Breast epithelium (tissue), 2 donors: ENCODE results near the genes SDHC, HSPA6, ATF6 and SH2D1B.

- PRO-cap = no peak
- RAMPAGE, long total RNA, 2 experiments = no peak in any of the 2 experiments
Observed at GRCh38 chr1:160836933-160838088, 25.4 kb downstream of the CD244 start.

DNA sequence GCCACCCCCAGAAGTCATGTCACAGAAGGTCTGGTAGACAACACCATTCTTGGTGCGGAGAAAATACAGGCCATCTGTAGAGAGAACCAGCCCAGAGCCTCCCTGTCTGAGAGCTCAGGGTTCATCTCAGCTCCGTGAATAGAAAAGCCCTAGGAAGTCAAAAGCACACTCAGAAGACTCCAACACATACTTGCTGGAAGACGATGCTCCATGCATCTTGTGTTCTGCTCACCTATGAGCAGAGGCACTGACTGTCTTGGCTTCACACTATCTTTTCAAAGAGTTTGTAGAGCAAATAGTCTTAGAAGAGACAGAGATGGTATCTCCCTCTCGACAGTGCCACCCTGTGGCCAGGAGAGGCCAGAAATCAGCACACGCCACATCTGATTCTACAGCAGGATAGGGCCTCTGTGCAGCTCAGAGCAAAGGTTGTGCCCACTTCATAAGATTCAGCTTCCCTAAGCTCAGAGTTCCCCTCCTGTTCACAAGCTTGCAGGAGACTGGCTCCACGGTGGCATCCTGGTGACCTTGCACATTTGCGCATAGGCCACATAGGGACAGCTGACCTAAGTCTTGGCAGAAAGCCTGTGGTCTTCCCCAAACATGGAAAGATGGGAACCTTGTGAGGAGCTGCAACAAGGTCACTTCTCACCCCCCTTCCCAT, 3.3 kb downstream of the ITLN2 start:
- PRO-cap = no peak
- RAMPAGE, long total RNA, 2 experiments = no peak in any of the 2 experiments

GRCh38 chr1:161011922-161012516, 8.9 kb downstream of the F11R start:
- PRO-cap = no peak
- RAMPAGE, long total RNA, 2 experiments = no peak in any of the 2 experiments

DNA sequence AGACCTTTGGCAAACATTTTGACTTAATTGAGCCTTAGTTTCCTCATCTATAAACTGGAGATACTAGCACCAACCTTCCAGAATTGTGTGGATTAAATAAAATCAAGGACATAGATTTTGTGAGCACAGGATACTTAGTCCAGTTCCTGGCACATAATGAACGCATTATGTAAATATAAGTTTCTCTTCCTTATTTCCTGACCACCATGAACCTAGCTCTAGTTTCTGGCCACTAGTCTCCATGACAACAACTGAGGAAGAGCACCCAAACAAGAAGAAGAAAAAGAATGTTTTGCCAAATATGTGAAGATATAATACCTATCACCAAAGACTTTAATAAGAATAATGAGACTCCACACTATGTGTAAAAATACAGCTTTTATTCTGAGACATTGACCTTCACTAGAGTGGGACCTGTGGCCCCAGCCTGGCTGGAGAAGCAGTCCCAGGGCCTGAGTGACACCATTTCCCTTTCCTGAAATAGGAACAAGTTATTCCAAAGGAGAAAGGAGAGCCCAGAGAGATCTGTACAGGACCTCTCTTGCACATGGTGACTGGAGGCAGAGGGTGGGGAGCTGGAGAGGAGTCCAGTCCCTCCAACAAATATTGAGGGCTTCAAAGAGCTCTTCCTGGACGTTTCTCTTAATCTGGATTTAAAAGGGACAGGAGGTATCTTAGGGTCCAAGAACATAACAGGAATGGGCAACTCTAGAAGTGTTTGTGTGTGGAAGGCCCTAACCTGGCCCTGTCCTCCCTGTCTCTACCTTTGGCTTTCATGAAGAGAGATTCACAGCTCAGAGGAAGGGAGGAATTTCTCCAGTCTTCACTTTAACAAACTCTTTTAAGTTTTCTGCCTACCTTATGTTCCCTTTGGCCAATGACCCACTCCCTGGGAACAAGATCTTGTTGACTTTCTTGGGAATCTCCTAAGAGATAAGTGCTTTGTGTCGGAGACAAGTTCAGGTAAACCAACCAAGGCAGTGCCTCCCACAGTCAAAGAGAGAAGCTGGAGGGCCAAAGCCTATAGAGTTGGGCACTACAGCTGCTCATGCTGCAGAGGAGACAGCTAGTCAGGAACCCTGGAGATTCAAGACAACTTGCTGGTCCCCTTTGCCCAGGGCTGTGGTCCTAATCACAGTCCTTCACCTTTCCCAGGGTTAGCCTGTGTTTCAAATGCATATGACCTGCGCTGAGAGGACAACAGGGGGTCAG, 1.2 kb upstream of the USF1 start:
- PRO-cap = no peak
- RAMPAGE, long total RNA, 2 experiments = no peak in any of the 2 experiments

DNA sequence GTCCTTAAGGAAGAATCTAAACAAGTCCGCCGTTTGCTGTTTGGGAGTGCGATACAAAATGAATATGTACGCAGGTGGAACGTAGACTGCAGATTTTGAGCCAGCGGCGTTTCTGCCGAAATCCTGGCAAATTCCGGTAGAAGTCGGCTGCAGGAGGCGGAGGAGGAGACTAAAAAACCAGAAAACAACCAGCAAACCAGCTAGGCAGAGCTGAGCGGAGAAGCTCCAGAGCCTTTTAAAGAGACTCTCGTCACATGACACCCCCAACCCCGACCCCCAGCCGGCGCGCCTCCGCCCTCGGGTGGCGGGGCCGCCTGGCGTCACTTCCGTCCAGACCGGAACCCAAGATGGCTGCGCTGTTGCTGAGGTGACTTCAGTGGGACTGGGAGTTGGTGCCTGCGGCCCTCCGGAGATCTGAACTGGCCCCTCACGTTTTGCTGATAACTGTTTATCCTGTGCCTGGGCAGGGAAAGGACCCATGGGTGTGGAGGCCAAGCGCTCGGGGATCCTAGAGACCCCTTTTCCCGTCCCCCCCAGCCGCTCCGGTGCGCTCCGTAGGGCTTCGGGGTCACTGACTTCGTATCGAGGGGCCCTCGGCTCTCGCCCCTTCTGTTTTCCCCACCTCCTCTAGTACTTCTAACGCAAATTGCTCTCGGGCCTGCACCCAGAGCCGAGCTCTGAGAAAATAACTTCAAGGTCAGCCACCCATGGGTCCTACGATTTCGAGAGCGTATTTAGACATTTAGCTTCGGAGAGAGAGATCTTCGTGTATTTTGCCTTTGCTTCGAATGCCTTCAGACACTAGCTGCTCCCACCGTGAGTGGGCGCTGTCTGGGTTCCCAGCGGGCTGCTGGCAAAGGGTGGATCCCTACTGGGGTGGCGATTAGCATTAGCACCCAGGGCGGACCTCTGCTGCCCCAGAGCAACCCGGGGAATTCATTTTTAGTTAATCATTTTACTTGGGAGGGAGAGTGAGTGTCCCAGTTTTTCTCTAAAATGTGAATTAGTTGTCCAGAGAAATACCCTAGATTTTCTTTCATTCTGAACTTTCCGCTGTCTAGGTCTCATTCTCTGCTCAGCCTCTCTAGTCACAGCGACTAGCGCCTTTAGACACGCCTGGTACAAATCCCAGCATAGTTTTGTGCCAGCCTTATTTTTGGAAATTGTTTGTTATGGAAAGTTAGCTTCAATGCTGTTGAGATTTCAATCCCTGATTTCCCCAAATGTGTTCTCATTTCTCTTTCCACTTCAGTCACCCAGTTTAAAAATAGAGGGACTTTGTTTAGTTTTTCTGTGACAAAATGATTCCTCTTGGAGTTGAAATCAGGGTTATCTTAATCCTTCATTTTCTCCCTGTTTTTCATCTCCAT, at the start of gene SDHC:
TSS of gene SDHC (plus strand) at position 323 of the 1,370 bp plus-strand sequence.
- PRO-cap = bidirectional peak, plus-strand start at position 333 of the sequence, minus-strand start at position 212 of the sequence
- RAMPAGE, long total RNA, 2 experiments = start-site peak on the plus strand in 2 of 2 experiments, centred at positions 328 to 342 of the sequence, 89 to 204 reads per replicate

DNA sequence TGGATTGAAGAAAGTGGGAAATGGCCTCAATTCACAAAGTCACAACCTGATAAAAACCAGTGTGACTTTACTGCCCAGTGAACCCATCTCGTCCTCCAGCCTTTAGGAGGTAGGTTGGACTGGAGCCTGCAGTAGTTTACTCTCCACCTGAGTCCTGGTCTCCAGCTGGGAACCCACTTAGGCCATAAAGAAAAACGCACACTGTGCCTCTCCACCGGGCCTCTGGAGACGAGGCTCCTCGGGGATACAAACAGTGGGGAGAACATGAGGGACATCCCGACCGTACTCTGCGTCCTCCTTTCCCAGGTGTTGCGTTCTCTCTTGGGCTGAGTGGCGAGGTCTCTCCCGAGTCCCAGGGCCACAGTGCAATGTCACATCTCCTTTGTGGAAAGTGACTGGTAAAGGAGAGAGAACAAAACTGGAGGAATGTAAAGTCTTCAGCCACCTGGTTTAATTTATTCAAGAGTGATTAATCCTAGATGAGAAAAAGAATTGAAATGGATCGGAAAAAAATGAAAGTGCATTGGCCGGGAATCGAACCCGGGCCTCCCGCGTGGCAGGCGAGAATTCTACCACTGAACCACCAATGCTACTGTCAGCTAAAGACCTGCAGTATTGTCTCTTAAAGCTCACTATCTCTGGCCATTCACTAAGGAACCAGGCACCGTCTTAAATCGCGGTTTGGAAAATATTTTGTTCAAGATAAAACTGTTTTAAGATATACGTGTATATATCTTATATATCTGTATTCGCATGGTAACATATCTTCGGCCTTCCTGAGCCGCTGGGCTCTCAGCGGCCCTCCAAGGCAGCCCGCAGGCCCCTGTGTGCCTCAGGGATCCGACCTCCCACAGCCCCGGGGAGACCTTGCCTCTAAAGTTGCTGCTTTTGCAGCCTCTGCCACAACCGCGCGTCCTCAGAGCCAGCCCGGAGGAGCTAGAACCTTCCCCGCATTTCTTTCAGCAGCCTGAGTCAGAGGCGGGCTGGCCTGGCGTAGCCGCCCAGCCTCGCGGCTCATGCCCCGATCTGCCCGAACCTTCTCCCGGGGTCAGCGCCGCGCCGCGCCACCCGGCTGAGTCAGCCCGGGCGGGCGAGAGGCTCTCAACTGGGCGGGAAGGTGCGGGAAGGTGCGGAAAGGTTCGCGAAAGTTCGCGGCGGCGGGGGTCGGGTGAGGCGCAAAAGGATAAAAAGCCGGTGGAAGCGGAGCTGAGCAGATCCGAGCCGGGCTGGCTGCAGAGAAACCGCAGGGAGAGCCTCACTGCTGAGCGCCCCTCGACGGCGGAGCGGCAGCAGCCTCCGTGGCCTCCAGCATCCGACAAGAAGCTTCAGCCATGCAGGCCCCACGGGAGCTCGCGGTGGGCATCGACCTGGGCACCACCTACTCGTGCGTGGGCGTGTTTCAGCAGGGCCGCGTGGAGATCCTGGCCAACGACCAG, at the start of gene HSPA6:
TSS of gene HSPA6 (plus strand) at position 1,213 of the 1,436 bp plus-strand sequence.
- PRO-cap = bidirectional peak, plus-strand start at position 1,213 of the sequence, minus-strand start at position 1,074 of the sequence
- RAMPAGE, long total RNA, 2 experiments = no peak in any of the 2 experiments

- PRO-cap = no peak
- RAMPAGE, long total RNA, 2 experiments = no peak in any of the 2 experiments
Observed at GRCh38 chr1:161532620-161533488, 8.5 kb downstream of the HSPA6 start.

- PRO-cap = bidirectional peak, plus-strand start at chr1:161766356, minus-strand start at chr1:161766127
- RAMPAGE, long total RNA, 2 experiments = no peak in any of the 2 experiments
Observed at GRCh38 chr1:161765907-161767072, at the start of gene ATF6. Gene ATF6 (plus strand): TSS chr1:161766320.

DNA sequence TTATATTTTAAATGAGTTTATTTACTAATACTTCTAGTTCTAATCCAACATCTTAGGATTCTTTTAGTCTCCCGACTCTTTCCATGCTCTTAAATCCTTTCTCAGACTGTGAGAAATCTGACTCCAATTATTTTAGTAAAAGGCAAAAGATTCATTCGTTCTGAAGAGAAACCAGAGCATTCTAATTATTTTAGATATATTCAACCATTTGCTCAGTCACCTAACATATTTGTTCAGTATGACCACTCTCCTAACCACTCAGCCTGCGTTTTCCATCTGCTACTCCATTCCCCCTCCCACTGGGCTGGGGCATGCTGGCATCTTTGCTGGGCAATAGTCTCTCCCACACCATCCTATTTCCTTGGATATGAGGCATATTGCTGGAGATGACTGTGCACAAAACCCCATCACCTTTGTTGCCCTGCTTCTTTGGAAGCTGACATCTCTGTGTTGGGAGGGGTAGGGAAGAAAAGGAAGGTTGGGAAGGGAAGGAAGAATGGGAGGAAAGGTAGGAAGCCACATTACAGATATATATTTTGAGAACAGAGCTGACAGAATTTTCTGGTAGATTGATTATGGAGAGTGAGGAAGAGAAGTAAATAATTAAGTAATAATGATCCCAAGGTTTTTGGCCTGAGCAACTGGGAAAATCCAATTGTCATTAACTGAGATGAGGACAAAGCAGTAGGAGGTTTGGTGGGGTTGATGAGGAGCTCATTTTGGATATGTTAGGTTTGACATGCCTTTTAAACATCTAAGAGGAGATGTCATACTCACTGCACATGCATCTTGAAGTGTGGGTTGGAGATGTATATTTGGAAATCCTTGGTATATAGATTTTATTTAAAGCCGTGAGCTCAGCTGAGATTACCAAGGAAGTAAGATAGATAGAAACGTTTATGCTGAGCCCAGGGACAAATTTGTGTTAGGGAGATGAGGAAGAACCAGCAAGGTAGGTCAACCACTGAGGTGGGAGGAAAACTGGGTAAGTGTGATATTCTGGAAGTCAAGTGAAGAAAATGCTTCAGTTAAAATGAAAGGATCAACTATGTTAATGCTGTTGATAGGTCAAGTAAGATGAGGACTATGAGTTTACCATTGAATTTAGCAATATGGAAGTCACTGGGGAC, 10.2 kb downstream of the ATF6 start:
- PRO-cap = no peak
- RAMPAGE, long total RNA, 2 experiments = no peak in any of the 2 experiments

DNA sequence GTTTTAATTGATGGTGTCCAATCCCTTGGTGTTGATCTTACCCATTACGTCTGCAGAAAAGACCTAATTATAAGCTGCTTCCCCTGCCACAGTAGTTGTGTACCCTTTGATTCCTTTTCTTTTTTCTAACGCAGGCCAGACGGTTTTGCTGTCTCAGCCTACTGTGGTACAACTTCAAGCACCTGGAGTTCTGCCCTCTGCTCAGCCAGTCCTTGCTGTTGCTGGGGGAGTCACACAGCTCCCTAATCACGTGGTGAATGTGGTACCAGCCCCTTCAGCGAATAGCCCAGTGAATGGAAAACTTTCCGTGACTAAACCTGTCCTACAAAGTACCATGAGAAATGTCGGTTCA, 35.8 kb downstream of the ATF6 start:
- PRO-cap = no peak
- RAMPAGE, long total RNA, 2 experiments = no peak in any of the 2 experiments

DNA sequence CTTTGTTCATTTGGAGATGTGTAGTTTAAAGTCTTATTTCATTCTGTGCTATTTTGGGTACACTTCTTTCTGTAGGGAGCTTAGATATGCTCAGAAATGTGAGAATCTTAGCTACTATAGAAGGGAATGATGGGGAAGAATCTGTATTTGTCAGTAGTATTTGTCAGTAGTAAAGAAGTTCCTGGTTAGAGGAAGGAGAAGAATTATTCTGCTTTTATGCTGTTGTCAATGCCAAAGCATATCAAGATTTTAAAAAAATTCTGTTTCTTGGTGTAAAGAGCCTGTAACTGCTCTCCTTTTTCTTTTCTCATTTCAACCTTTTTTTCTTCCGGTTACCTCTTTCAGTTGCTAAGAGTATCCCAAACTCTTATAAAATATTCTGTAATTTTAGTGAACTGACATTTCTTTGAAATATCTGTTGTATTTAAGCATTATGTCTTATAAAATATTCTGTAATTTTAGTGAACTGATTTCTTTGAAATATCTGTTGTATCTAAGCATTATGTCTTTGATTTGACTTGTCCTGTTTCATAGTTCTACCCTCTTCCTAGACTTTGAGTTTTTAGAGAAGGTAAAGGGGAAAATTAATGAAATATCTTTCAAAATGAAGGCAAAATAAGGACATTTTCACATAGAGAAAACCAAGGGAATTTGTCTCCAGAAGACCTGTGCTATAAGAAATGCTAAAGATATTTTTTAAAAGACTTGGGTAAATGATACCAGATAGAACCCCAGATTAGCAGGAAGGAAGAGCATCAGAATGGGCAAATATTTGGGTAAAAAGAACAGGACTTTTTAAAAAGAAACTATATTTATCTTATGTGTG, 91.0 kb downstream of the ATF6 start:
- PRO-cap = no peak
- RAMPAGE, long total RNA, 2 experiments = no peak in any of the 2 experiments

DNA sequence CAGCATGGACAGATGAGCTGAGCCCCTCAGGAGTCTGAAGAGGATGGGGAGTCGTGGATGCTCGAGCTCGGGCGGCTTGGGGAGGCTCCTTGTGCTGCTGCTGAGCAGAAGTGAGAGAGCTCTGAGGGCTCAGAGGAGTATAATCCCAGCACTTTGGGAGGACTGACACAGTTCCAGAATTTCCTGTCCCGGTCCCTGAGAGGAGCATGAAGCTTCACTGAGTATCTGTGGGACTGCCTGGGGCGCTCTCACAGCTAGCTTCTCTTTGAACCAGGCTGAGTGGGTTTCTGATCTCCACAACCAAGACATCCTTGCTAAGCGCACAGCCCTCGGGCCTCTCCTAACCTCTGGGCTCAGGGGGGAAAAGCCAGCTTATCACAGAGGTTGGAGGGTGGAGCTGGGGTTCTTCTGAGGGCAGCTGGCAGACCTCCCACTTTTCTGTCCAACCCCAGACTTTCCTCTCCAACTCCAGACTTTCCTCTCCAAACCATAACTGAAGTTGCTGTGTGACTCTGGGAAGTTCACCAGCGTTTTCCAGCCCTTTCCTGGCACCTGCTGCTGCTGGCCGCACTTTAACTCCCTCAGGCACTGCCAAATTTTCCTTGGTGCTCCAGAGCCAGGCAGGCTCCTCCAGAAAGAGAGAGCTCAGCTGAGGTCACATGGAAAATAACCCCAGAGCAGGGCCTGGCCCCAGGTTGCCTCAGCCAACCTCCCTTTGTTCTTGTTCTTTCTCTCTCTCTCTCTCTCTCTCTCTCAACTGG, 49.7 kb downstream of the OLFML2B start:
- PRO-cap = no peak
- RAMPAGE, long total RNA, 2 experiments = no peak in any of the 2 experiments

DNA sequence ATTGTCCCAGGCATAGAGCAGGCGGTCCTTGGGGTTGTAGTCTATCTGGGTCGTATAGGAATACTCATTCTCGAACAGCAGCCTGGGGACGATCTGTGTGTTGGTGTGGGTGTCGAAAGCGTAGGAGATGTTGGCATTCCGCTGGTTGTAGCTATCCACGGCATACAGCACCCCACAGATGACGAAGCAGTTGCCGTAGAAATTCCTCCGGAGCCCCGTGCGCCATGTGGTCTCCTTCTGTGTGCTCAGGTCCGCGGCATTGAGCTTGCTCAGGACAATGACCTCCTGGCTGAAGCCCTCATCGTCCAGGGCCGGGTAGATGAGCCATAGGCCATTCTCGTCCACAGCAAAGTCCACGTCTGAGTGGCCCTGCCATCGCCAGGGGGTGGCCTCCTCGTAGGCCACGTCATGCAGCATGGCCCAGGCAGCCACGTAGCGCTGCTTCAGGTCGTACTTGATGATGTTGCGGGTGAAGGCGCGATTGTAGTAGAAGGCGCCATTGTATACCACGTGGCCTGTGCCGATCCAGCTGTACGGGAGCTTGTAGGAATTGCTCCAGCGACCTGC, 39.9 kb downstream of the OLFML2B start:
- PRO-cap = no peak
- RAMPAGE, long total RNA, 2 experiments = no peak in any of the 2 experiments

GRCh38 chr1:162081028-162081631, 11.6 kb downstream of the NOS1AP start:
- PRO-cap = no peak
- RAMPAGE, long total RNA, 2 experiments = no peak in any of the 2 experiments

- PRO-cap = no peak
- RAMPAGE, long total RNA, 2 experiments = no peak in any of the 2 experiments
Observed at GRCh38 chr1:162131307-162131869, 61.9 kb downstream of the NOS1AP start.

- PRO-cap = no peak
- RAMPAGE, long total RNA, 2 experiments = no peak in any of the 2 experiments
Observed at GRCh38 chr1:162135104-162135502, 65.6 kb downstream of the NOS1AP start.

DNA sequence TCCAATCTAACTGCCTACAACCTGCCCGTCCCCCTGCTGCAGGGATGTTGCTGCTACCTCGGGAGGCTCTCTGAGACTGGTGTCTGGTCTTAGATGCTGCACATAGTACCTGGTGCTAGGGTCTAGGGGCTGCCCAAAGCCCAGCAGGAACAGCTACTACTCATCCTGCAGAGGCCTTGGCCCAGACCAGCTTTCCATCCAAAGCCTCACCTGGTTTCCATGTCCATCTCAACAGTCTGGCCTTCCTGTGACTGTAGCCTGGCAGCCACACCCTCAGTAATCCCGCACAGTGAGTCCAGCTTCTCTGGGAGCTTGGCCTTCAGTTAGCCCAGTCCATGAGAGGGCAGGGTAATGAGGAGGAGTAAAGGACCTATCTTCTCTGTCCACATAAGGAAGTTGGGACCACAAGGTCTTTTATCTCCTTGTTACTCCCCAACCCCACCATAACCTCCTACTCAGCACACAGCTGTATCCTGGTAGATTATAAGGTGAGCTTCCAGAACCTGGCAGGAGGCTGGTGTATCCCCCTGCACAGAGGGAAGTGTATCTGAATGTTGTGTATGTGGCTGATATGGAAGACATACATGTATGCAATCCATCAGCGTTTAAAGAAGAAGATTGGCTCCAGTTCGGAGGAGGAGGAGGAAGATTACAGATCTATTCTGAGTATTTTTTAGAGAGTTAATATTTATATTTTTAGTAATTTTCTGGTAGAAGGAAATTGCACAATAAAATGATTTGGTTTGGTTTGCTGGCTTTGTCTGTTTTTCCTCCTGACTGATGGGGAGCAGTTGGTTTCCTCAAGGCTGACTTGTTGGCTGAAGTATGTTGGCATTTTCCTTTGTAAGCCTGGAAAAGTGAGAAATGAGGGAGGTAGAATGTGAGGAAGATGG, 4.8 kb downstream of the C1orf226 start:
- PRO-cap = no peak
- RAMPAGE, long total RNA, 2 experiments = no peak in any of the 2 experiments

- PRO-cap = no peak
- RAMPAGE, long total RNA, 2 experiments = no peak in any of the 2 experiments
Observed at GRCh38 chr1:162412026-162412361, at the start of gene SH2D1B. Gene SH2D1B (minus strand): TSS chr1:162412136.

DNA sequence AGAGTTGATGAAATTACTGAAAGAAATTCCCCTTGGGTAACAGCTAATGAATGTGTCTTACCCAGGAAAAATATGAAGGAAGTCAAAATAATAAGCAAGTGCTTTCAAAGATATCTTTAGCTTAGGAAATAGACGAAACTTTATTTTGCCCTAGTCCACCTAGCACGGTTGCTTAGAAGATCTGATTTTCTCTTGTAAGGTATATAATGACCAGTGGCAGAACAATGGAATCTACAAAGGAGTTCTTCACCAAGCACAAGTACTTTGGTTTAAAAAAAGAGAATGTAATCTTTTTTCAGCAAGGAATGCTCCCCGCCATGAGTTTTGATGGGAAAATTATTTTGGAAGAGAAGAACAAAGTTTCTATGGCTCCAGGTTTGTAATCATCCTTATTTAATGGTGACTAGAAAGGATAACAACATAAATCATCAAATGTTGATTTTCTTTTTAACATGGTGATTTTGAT, 17.7 kb downstream of the UAP1 start:
- PRO-cap = no peak
- RAMPAGE, long total RNA, 2 experiments = no peak in any of the 2 experiments

DNA sequence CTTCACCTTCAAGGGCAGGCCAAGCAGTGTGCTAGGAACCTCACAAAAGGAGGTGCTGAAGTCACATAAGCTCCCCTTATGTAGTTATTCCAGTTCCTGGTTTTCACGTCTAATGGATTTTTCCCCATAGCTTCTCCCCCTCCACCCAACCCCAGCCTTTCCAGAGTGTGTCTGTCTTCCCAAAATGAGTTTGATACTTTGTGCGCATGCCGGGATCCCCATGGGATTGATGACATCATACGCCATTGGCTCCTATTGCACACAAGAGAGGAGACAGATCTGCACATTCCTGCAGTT, 71.4 kb downstream of the DDR2 start:
- PRO-cap = no peak
- RAMPAGE, long total RNA, 2 experiments = no peak in any of the 2 experiments